ENCODE results near the gene TBP.

- RRBS: 4% methylated on average over 7 of the region's 22 CpGs
These were observed 4.2 kb downstream of the DLL1 start for GRCh38 chr6:170286407-170287373.

- RRBS: no CpG with 5 or more reads among the region's 11 CpGs
These were observed 3.3 kb downstream of the DLL1 start for GRCh38 chr6:170287499-170288094.

DNA sequence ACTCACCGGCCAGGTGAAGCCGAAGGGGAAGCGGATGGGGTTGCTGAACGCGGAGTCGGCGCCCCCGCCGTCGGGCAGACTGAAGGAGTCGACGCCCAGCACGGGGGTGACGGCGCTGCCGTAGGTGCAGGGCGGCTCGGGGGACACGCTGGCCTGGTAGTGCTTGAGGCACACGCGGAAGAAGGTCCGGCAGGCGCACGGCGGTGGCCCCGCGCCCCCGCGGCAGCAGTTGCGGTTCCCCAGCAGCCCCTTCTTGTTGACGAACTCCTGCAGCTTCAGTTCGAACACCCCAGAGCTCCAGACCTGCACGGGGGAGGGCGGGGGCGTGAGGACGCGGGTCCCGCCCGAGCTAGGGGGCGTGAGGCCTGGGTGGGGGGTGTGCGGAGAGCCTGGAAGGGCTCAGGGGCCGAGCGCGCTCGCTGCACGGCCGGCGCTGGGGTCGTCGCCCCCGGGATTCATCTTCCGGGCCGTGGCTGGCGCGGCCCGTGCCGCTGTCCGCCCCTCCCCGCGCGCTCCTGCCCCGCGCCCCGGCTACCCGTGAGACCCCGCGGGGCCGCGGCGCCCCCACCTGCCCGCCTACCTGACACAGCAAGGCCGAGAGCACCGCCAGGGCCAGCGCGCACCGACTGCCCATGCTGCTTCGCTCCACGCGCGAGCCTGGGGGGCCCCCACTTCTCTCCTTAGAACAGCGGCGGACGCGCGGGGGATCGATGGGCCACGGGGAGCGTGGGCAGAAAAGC, 1.2 kb downstream of the DLL1 start:
- RRBS: 3% methylated on average over 13 of the region's 88 CpGs

DNA sequence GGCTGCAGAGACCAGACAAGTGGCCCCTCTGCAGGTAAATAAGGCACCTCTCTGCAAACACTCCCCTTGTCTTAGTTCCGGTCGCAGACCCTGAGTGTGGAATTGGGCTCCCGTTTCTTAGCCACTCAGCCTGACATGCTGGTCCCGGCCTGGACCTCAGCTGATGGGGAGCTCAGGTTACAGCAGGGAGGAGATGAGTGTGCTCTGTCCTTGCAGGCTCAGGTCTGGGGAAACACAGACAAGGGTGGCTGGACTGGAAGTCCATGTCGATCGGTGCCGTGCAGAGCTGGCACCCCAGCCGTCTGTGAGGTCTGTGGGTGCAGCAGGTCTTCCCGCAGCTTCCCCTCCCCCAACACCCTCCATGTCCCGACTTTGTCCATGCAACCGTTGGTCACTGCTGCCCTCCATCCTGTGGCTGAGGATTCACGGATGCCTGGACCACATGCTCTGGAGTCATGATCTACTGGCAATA, 119.0 kb downstream of the PSMB1 start:
- RRBS: 78% methylated on average over 4 of the region's 12 CpGs

- RRBS: no CpG with 5 or more reads among the region's 9 CpGs
These were observed 93.6 kb downstream of the PSMB1 start for GRCh38 chr6:170459337-170460064.

DNA sequence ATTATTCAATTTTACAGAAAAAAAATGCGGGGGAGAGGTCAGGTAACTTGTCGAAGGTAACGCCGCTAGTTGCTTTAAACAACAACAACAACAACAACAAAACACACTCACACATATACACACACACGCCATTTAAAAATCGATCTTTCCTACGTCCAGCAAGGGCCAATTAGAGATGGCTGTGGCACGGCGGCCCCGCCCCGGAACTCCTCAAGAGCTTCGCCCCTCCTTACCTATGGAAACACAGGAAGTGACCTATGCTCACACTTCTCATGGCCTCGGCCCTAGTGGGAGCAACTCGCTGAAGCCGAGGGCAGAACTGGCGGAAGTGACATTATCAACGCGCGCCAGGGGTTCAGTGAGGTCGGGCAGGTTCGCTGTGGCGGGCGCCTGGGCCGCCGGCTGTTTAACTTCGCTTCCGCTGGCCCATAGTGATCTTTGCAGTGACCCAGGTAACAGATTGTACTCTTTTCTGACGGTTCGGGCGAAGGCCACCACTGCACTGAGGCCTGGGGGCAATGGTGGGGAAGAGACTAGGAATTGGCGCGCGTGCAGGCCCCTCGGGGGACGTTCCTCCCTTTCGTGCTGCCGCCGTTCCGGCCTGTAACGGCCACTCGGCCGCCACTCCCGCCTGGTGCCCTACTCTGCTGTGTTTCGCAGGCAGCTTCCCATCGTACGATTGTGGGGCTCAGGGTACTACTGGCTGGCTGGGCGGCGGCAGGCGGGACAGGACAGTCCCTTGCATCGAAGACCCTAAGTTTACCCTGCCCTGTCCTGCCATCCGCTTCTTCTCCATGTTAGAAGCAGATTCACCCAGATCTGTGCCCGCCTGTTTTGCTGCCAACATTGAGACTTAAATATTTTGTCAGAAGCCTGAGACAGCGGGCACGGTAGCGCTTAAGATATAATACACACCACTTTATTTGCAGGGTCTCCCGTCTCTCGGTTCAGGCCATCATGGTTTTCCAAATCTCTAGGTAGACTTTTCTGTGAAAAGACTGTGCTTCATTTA, at the start of gene TBP:
Gene TBP, plus strand, starts transcription at position 358 of the 1,012 bp plus-strand sequence.
- RRBS: no CpG with 5 or more reads among the region's 57 CpGs

- RRBS: no CpG with 5 or more reads among the region's 6 CpGs
These were observed 7.7 kb downstream of the PDCD2 start for GRCh38 chr6:170576501-170577443.

Measured in epidermal melanocyte (primary cell).